Colon Carcinoma Metastatic in the Lung (tissue), 2 donors: ENCODE measurements around the gene RAD51B.

- PRO-cap, 2 experiments = no peak in any of the 2 experiments
These were observed 2.8 kb upstream of the PIGH start for GRCh38 chr14:67602891-67603277.

- PRO-cap, 2 experiments = no peak in any of the 2 experiments
These were observed 3.2 kb downstream of the ARG2 start for GRCh38 chr14:67622628-67623560.

GRCh38 chr14:67674115-67674503 is 323 bp downstream of the VTI1B start:
- PRO-cap, 2 experiments = peak in 1 of 2 experiments; most common plus-strand start chr14:67674277 (in 1); most common minus-strand start chr14:67674208 (in 1)

- PRO-cap, 2 experiments = no peak in any of the 2 experiments
These were observed 36.2 kb downstream of the ZFYVE26 start for GRCh38 chr14:67780215-67780487.

GRCh38 chr14:67819523-67820448 is at the start of gene RAD51B:
RAD51B (plus strand) TSS chr14:67819779.
- PRO-cap, 2 experiments = peak in 2 of 2 experiments; most common plus-strand start chr14:67819814 (in 1)

DNA sequence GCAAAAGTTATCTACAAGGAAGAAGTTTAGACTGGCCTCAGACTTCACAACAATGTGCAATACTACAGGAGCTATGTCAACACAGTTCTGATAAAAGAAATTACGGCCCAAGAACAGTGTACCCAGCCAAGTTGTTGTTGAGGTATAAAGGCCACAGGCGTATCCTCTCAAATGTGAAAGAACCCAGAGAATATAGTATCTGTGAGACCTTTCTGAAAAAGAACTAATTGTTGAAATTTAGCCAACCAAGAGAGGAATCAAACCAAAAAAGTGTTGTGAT is 142.8 kb downstream of the RAD51B start:
- PRO-cap, 2 experiments = no peak in any of the 2 experiments

- PRO-cap, 2 experiments = no peak in any of the 2 experiments
These were observed 265.5 kb downstream of the RAD51B start for GRCh38 chr14:68084939-68085601.

- PRO-cap, 2 experiments = peak in 1 of 2 experiments; most common plus-strand start chr14:68244428 (in 1)
These were observed 424.5 kb downstream of the RAD51B start for GRCh38 chr14:68244024-68244579.

GRCh38 chr14:68283451-68284157 is 464.0 kb downstream of the RAD51B start:
- PRO-cap, 2 experiments = peak in 1 of 2 experiments; most common plus-strand start chr14:68283713 (in 1); most common minus-strand start chr14:68283557 (in 1)

GRCh38 chr14:68285314-68286156 is 466.0 kb downstream of the RAD51B start:
- PRO-cap, 2 experiments = peak in 1 of 2 experiments; most common minus-strand start chr14:68285626 (in 1)

- PRO-cap, 2 experiments = no peak in any of the 2 experiments
These were observed 461.5 kb downstream of the ZFP36L1 start for GRCh38 chr14:68331321-68331822.

DNA sequence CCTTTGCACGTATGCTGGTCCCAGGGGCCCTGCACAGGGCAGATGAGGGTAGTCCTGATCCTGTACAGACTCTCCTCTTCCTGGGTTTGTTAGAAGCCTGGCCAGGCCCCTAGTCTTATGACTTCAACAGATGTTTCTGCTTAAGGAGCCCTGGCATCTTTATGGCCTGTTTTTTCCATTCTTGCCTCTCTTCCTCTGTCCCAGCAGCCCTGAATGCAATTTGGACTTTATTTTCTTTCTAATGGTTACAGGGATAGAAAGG is 203.4 kb downstream of the ZFP36L1 start:
- PRO-cap, 2 experiments = no peak in any of the 2 experiments

DNA sequence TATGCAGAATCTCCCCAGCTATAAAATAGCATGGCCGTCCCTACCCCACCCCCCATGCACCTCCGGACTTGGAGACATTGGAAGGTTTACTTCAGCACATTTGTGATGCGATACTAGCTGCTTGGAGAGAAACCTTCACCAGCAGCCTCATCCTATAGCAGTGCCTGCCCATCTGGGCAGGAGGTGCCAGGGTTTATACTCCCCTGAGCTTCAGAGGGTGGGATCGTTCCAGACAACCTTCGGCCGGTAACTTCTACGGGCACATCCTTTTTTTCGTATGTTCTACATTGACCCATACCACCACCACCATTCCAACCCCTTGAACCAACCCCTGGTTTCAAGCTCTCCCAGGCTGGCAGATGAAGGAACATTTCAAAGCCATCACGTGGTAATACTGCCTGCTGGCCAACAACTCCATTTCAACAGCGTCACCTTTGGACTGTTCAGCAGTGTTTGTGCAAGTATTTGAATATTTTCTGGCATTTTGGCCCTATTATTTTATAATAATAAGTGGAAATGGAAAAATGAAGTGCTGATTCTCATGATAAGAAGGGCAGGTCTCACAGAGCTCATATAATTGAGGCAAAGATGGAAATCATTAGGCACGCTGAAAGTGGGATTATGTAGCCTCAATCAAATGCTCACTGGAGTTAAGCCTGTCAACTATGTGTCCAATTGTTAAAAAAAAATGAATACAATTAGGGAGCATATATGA is 162.3 kb downstream of the ZFP36L1 start:
- PRO-cap, 2 experiments = no peak in any of the 2 experiments

- PRO-cap, 2 experiments = no peak in any of the 2 experiments
These were observed 159.5 kb downstream of the ZFP36L1 start for GRCh38 chr14:68633326-68633836.

DNA sequence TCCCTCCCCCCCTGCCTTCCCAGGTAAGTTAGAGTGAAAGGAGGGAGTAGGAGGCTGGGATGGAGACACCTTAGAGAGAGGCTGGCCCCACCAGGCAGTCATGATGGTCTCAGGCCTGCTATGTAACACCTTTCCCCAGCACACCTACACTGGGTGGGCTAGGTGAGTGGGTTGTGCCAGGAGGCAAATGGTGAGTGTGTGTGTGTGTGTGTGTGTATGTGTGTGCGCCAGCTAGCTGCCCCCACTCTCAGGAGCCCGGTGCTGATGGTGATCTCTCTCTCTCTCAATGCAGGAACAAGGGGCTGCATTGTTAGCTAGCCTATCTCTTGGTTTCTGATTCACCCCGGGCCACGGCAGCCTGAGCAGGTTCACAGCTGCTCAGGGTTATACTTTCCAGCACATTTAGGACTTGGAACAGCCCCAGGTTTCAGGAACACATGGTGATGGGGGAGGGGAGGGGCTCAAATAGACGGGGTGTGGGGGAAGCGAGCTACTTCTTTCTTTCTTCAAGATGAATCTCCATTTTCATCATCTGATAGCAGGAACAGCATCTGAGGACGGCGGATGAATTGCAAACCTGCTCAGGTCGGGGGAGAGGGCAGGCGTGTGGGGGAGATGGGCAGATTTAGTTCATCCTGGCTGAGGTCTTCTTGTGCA is 137.8 kb downstream of the ZFP36L1 start:
- PRO-cap, 2 experiments = no peak in any of the 2 experiments

GRCh38 chr14:68789757-68790031 is 3.2 kb downstream of the ZFP36L1 start:
- PRO-cap, 2 experiments = peak in 1 of 2 experiments; most common minus-strand start chr14:68789862 (in 1)

DNA sequence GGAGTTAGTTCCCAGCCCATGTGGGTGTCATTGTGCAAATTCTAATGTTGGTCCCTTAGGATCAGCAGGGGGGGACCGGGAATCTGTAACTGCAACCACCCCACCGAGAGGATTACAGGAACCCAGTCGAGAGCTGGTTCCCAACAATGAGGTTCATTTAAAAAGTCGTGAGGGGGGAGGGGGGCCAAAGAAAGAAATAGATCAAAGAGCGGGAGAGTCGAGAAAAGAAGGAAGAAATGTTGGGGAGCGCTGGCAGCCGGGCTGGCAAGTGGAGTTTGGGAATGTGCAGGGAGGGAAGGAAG is 1.4 kb downstream of the ZFP36L1 start:
- PRO-cap, 2 experiments = no peak in any of the 2 experiments

- PRO-cap, 2 experiments = no peak in any of the 2 experiments
These were observed 13.6 kb upstream of the ZFP36L1 start for GRCh38 chr14:68806501-68806915.

DNA sequence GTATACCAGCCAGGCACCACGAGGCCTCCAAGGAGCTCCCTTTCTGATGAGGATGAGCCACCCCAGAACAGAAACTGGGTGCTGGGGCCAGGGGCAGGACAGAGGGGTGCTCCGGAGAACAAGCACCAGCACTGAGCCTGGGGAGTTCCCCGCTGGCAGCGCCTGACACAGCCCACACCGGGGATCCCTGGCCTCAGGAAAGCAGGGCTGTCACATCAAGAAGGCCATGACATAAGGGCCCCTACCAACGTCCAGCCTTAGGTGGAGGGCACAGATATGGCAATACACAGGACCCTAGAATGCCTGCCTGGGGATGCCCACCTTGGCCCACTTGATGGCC is 28.5 kb upstream of the ZFP36L1 start:
- PRO-cap, 2 experiments = no peak in any of the 2 experiments

DNA sequence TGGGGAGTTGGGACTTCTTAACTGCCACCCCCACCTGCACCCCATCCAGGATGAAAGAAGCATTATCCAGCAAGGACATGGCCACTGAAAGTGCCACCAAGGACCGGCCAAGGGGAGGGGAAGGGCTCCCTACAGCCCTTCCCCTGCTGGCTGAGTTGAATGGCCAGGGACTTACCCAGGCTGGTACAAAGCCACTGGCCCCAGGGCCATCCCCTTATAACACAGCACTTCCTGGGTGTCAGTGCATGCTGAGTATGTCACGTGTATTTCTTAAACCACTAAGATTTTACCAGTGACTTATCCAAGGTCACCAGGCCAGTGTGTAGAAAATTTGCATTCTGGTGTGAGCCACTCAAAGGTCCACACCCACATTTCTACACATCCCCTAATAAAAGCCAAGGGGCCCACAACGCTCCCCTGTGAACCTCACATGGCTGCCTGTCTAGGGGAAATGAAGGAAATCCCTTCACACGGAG is 29.3 kb upstream of the ZFP36L1 start:
- PRO-cap, 2 experiments = no peak in any of the 2 experiments